Type B pancreatic cell (in vitro differentiated cells): ENCODE measurements around the genes KIRREL2, ZNF790, ZNF585A and ZNF569.

GRCh38 chr19:35856592-35857643 lies at the start of gene KIRREL2:
Gene KIRREL2 (plus strand): TSS chr19:35856911.
- PRO-cap, result no peak

- PRO-cap, result unidirectional peak, minus-strand start at chr19:35869774
Measured at GRCh38 chr19:35869683-35870616, 1.6 kb downstream of the APLP1 start.

DNA sequence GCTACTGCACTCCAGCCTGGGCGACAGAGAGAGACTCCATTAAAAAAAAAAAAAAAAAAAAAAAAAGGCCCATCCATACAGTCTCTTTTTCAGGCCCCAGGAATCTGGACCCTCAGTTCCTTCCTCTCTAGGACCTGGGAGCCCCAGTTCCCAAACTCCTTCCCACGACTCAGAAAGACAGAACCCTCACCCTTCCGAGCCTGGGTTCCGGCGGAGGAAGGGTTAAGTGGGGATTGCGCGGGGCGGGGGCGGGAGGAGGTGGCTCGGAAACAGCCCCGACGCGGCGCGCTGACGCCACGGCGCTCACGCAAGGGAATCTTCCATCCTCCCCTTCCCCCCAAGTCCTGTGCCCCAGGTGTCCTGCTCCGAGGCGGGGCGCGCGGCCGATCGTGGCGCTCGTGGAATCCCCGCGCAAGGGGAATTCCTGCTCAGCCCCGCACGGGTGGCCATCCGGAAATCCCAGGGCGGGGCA lies 2.8 kb upstream of the HCST start:
- PRO-cap, result bidirectional peak, plus-strand start at position 347 of the sequence, minus-strand start at position 198 of the sequence

DNA sequence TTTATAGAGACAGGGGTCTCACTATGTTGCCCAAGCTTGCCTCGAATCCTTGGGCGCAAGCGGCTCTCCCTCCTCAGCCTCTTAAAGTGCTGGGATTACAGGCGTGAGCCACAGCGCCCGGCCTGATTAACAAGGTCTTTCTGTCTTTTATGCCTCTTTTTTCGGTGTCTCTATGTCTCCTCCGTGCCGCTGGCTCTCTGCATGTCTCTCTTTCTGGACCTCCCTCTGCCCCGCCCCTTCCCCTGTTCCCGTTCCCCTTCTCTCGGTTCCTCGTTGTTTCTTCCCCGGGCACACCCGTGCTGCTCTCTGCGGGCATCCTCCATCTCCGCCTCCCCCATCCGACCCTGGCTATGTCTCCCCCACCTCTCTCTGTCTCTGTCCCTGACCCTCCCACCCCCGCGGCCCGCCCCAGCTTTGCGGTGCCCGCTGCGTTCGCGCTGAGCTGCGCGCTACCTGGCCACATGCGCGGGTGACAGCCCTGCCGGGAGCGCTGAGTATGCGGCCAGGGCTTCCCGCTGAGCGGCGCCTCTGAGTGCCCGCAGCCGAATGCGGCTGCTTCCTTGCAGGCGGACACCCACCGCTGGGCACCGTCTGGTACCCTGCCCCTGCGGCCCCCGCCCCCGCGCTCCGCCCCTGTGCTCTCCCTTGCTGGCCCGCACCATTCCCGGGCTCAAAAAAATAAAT lies 8.0 kb upstream of the SDHAF1 start:
- PRO-cap, result no peak

- PRO-cap, result no peak
Measured at GRCh38 chr19:36100075-36100962, 10.6 kb upstream of the OVOL3 start.

DNA sequence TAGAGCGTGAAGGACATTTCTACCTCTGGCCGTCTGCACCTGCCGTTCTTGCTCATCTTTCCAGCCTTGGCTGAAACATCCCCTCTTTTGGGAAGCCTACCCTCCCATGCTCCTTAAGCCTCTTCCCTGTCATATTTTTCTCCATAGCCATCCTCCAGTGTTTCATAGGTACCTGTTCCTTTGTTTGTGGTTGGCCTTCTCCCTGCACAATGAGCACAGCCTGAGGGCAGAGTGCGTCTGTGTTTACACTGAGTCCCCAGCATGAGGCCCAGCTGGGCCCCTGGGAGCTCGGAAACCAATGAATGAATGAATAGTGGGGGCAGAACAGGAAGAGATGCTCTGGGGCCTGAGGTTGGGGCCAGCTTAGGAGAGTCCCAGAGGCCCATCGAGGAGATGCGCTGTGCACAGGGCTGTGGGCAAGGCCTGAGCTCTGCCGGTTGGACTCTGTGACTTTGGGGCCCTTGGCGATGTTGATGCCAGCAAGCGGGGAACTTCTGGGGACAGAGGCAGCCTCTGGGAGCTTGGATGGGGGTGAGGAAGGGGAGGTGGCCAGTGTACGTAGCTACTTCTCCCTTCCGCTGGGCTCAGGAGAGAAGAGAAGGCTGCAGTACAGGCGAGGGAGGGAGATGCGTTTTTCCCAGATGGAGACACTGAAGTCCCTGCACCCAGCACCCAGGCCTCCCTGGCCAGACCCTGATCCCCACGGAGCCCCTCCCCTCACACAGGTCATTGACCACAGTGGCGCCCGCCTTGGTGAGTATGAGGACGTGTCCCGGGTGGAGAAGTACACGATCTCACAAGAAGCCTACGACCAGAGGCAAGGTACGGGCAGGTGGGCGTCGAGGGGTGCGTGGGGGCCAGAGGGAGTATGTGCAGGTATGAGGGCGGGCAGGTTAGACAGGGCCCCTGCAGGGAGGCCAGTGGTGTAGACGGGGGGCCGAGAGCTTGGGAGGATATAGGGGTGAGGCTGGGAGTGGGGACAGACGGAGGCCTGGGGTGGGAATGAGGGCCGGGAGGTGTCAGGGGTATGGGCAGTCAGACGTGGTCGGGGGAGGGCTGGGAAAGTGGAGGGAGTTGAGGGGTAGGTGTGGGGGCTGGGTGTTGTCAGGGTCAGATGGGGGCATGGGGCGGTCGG lies 5.1 kb downstream of the TBCB start:
- PRO-cap, result no peak

DNA sequence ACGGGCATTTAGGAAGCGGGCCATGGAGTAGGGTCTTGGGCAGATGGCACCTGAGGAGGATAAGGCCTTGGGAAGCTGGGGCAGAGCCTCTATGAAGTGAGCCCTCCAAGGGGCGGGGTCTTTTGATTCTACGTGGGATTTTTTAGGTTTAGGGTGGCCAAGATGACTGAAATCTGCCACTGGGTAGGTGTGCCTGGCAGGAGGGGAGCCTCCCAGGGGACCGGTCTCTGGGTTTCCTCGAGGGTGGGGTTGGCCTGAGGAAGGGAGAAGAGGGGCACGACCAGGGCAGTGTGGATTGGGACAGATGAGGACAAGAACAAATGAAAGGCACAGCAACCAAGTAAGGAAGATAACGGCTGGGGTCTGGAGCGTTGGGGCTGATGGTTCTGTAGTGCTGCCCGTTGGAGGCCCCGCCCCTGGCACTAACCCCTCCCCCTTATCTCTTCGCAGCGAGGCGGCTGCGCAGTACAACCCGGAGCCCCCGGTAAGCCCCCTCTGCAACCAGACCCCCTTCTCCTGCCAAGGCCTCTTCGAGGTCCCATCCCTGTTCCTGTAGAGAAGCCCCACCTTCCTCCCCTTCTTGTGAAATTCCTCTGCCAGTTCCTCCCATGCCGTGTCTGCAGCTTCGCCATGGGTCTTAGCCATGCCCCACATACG lies 2.1 kb downstream of the CAPNS1 start:
- PRO-cap, result no peak

GRCh38 chr19:36149715-36150868 lies 2.2 kb downstream of the COX7A1 start:
- PRO-cap, result no peak

- PRO-cap, result no peak
Measured at GRCh38 chr19:36156939-36157932, 5.0 kb upstream of the COX7A1 start.

GRCh38 chr19:36215606-36215923 lies 659 bp downstream of the ZNF146 start:
- PRO-cap, result no peak

DNA sequence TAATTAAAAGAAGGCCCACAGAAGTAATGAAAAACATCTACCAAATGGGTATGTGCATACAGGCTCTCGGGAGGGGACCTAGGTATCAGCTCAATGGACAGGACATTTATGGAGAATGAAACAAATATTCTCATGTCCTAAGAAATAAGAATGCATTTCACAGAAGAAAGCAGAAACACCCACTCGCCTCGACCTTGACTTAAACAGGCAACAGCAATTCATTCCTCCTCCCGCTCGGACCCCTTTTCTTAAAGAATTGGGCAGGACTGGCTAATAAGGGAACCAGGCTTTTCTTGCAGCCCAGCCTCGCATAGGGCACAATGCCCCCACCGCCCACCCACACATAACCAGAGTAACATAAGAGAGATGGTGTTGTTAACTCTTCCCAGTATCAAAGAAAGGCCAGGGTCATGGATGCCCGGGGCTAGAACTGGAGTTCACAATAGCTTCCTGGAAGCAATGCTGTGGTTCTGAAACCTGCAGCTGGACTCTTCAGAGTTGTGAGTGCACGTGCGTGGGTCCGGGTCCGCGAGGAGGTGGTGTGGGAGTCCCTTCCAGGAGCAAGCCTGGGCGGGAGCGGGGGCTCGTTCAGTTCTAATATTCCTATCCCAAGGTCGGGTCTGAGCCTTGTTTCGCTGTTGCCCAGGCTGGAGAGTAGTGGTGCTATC lies 998 bp downstream of the ZFP82 start:
- PRO-cap, result no peak

DNA sequence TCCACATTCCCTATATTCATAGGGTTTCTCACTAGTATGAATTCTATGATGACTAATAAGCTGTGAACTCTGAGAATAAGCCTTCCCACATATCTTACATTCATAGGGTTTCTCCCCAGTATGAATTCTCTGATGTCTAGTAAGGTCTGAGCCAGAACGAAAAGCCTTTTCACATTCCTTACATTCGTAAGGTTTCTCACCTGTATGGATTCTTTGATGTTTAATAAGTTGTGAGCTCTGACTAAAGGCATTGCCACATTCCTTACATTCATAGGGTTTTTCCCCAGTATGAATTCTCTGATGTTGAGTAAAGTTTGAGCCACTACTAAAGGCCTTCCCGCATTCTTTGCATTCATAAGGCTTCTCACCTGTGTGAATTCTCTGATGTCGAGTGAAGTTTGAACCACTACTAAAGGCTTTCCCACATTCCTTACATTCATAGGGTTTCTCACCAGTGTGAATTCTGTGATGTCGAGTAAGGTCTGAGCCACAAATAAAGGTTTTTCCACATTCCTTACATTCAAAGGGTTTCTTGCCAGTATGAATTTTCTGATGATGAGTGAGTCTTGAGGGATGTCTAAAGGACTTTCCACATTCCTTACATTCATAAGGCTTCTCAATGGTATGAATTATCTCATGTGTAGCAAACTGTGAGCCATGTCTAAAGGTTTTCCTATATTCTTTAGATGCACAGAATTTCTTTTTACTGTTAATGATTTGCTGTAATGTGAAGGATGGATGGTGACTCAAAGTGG lies 30.8 kb upstream of the ZFP82 start:
- PRO-cap, result no peak

DNA sequence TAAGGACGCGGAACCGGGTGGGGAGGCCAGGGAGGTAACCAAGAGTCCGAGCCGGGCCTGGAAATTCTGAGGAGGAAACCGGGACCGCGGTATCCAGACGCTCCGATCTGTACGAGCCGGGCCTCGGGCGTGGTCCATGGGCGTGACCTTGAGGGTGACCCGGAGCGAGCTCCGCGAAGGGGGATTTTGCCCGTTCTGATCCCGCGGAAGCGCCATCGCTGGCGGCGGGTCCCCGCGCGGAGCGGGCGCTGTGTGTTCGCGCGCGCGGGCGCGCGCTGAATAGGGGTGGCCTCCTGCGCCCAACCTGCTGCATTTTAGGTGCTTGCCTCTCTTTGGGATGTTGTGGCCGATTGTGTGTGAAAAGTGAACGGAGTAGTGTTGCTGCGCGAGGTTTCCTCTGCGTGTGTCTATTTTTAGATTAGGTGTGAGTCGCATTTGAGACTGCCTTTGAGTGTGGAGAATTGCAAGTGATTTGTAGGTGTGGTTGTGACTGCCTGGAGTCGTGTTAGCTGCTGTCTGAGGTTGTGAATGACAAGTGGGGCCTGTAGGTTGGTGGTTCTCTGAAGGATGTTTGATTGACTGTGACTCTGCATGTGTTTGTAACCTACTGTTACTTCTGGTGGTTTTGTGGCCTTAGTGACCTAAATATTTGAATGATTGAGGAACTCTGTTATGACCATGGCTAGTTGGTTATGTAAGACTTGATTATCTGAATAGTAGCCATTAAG lies 464 bp downstream of the ZNF382 start:
- PRO-cap, result no peak

DNA sequence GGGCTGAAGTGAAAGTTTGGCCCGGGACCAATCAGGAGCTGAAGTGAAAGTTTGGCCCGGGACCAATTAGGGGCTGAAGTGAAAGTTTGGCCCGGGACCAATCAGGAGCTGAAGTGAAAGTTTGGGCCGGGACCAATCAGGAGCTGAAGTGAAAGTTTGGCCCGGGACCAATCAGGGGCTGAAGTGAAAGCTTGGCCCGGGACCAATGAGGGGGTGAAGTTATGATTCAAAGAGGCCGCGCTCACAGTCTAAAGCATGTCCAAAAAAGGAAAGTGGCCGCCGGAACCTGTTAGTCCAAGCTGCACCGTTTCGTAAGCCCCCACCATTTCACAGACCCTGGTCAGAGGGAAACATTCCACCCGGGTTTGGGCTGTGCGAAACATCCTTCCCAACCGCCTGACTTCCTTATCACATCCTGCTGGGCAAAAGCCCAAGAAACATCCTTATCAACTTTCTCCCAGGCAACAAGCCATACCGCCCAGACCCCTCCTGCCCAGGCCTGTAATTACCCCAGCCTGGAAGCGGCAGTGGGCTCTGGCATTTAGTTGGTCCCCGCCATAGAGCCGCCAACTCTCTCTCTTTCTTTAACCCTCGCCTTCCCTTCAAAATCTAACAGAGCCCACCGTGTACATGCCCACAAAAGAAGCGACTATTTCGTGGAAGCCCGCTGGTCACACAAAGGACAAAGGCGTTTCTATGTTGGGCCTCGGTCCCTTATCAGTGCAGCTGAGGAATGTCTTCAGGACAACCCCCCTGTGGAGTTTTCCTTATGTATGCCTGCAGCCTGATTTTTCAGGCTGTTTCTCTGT lies 974 bp downstream of the ZNF850 start:
- PRO-cap, result unidirectional peak, plus-strand start at position 256 of the sequence; unidirectional peak, plus-strand start at position 353 of the sequence

DNA sequence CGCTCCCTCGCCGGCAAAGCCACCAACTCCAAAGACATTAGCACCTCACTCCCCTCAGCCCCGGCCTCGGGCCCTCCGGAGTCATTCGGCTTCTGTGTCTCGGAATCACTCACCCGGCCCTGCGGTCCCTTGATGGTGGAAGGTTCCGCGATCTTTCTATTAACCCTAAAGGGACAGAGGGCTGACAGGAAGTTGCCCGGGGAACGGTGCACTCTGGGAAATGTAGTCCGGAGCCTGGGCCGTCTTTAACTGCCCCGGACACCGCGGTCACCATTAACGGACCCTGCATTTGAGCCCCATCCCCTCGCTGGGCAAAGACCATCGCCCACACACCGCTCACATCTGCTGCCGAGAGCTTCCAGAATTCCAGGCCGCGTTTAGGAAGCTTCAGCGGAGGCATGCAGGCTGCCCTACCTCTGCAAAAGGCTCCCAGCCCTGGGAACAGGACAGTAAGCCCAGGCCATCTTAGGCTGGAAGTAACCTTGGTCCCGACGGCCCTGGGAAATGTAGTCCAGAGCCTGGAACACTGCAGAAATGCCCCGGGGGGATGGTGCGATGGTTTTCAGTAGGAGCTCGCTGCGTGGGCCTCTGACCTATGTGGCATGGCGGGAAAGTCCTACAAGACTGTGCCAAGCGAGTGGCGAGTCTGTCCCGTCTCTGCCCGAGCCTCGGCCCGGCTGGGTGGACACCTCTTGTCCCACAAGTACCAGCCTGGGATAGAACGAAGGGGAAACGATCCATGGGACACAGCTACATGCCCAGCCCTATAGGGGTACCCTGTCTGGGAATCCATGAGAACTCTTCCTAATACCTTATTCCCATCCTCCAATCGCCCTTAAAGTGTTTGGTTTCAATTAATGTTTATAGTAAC lies at the start of gene ZNF790:
TSS of gene ZNF790 (minus strand) at position 164 of the 871 bp plus-strand sequence.
- PRO-cap, result bidirectional peak, plus-strand start at position 225 of the sequence, minus-strand start at position 131 of the sequence

DNA sequence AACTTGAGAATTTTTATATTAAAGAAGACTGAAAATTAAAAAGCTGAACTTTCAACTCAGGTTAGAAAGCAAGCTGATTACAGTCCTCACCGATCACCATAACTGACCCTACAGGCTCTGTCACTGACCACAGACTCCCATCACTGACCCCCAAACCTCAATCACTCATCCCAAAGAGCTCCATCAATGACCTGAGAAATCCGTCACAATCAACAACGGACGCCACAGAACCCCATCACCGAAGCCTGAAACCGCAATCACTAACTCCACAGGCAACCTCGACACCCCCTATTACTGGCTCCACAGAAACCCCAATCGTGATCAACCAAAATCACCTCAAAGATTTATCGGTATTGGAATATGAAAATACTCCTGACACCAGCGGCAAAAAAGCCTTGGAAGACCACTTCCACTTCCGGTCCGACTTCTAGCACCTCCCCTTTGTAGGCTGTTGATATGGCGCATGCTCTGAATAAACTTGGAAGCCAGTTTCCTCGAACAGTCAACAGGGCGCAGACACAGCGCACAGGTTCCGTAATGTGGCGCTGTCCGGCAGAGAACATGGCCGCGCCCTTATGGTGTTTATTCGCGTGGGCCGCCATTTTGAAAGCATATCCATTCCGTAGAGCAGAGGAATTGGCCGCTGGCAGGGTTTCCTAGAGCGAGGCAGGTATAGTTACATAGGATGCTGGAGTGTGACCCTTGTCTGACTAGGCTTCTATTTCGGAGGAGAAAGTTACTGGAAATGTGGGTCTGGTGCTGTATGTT lies at the start of gene ZNF585A:
TSS of gene ZNF585A (minus strand) at position 404 of the 768 bp plus-strand sequence.
- PRO-cap, result unidirectional peak, minus-strand start at position 407 of the sequence

- PRO-cap, result bidirectional peak, plus-strand start at chr19:37467159, minus-strand start at chr19:37466893; bidirectional peak, plus-strand start at chr19:37467519, minus-strand start at chr19:37467385
Measured at GRCh38 chr19:37466507-37467646, at the start of gene ZNF569. Gene ZNF569 (minus strand): TSS chr19:37467444.

GRCh38 chr19:37641124-37641729 lies 14.0 kb downstream of the ZFP30 start:
- PRO-cap, result no peak

GRCh38 chr19:38023142-38023966 lies 116.3 kb downstream of the SIPA1L3 start:
- PRO-cap, result no peak

DNA sequence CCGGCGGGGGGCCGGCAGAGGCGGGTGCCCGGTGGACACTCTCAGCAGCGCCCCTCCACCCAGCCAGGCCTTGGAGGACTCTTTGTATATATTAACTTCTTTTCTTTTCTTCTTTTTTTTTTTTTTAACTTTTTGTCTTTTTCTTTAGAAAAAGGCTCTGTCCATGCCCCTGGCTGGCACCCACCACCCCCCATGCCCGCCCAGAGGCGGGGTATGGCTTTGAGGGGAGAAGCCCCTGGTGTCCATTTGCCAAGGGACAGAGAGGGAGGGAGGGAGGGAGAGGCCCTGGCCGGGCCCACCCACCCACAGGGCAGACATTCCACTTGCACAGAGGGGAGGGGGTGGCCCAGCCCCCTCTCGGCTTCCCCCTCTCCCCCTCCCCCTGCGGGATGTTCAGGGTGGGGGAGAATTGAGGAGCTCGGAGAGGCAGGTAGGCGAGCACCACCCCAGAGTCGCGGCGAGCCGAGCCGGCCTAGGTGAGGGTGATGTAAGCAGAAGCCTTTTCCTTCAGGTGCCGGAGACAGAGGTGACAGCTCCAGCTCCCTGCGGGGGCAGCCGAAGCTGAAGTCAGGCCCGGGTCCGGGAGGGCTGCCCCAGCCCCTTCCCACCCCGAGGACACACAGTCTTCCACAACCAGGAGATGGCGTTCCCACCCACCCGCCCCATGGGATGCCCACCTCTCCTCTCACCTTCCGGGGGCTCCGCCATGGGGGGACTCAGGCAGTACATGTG lies 12.3 kb downstream of the DPF1 start:
- PRO-cap, result no peak